Ascending aorta (tissue), 1 donor: ENCODE measurements around a stretch of chr11.

GRCh38 chr11:77082848-77083480 is 16.2 kb downstream of the CAPN5 start:
- PRO-cap = no peak

- PRO-cap = no peak
These were observed 5.7 kb upstream of the MYO7A start for GRCh38 chr11:77122385-77122722.

- PRO-cap = no peak
These were observed 47.8 kb downstream of the MYO7A start for GRCh38 chr11:77175714-77176338.

GRCh38 chr11:77199333-77199929 is 71.4 kb downstream of the MYO7A start:
- PRO-cap = no peak

DNA sequence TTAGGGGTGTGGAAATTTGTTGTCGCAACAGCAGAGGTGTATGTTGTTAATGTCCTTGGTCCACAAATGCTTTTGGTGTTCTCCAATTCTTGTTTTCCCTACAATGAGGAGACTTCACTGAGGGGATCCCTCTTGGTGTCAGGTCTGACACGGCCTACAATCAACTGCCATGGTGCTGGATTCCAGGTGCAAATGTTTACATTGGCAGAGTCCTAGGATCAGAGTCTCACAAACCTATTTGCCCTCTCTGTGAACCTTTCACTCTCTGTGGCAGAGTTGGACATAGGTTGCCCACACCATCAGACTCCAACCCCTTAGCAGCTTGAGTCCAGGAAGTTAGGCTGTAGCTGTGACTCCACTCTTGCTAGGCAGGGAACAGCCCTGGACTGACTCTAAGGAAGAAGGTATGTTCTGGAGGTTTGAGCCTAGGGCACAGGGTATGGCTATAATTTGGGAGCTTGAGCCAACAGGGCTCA is 48.6 kb downstream of the GDPD4 start:
- PRO-cap = no peak

DNA sequence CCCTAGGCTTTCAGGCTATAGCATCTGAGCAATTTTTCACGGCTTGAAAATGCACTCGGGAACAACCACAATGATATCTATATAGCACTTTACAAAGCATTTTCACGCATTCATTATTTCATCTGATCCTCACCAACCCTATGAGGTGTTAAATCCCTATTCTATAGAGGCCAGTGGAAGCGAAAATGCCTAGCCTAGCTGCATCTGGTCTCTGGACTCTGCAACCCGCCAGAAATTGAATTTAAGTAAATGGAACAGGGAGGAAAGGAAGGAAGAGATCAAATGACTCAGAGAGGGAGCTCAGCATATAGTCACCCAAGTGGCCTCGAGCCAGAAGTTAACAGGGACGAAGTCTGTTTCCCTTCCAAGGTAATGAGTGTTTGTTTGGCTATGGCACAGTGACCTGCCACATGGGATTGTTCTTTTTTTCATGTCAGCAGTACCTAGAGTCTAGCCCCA is 66.4 kb downstream of the PAK1 start:
- PRO-cap = no peak

GRCh38 chr11:77473085-77473884 is 609 bp downstream of the PAK1 start:
- PRO-cap = no peak

DNA sequence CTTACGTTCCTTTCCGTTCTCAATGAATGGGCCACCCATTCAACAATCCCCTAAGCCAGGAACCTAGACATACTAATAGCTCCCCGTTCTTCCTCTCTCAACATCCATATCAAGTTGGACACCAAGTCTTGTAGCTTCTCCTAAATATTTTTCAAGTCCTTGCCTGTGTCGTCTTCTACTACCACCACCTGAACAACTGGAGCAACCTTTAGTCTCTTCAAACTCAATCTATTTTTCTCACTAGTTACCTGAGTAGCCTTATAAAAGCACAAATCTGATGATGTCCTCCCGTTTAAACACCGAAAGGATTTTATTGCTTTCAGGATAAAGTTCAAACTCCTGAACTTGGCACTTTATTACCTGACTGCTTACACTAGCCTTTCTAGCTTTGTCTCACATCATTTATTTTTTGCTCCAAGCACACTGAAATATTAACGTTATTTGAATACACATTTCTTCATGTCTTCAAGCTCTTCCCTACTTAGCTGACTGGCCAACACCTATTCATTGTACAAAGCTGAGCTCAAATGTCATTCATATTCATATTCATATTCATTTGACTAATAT is 1.3 kb upstream of the PAK1 start:
- PRO-cap = no peak

DNA sequence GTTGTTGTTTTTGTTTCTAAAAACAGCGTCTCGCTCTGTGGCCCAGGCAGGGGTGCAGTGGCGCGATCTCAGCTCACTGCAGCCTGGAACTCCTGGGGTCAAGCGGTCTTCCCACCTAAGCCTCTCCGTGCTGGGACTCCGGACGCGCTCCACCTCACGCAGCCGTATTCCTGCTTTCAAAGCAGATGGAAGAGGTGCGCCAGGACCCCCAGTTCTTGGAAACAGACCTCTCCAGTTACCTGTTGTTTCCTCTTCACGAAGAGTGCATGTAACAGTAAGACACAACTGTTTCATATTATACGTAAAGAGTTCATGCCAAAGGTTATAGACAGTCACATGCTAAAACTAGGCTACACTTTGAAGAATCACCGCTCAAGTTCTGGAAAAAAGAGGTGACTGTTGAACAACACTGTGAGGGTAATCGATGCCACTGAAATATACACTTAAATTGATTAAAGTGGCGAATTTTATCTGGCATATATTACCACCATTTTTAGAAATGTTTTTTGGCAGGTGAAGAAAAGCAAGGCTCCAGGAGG is 912 bp upstream of the AQP11 start:
- PRO-cap = no peak

DNA sequence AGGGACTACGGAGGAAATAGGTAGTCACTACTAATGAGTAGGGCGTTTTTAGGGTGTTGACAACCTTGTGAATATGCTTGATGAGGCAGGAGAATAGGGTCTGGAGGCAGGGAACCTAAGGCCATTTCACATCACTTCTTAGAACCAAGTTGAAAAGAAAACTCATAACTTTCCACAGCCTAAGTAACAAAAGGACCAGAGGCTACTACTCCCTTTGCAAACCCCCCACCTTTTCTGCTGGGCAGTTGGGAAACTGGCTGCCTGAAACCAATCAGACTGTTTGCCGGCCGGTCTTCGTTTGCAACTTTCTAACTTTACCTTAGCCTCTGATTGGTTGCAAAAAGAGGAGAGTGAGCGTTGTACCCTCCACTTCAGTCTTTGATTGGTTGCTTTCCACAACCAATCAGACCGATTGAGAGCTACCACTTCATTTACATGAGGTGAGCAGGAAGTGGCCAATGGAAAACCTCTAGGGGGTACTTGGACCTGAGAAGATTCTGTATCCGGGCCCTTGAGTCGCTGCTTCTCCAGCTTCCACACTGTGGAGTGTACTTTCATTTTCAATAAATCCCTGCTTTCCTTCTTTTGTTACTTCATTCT is 18.7 kb upstream of the CLNS1A start:
- PRO-cap = no peak

GRCh38 chr11:77821574-77821884 is 585 bp downstream of the AAMDC start:
- PRO-cap = no peak

DNA sequence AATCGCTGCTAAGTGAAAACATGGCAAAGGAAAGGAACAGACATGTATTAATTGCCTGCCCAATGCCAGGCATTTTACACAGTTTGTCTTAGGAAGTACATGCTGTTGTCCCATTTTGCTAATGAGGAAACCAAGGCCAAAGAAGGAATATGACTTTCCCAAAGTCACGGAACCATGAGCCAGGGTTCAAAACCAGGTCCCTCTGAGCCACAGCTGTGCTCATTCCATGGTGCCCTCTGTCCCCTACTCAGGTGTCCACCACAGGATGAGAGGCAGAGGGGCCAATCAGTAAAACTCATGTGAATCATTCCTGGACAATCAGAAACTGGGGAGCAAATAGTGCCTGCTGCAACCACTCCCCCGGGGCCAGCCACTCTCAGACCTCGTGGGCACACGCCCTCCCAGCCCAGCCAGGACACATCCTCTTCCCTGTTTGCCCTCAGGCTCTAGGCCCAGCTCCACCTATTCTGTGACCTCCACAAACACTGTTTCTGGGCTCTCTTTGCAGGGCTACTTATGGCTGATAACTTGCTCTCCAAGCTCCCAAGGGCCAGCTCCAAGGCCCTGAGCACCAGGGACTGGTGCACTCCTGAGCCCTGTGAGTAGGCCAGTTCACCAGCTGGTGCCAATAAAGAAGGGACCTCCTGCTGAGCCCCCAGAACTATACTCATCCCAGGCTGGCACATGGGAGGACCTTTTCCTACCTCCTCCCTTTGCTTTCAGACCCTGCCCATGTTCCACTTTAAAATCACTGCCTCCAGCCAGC is 14.0 kb upstream of the KCTD14 start:
- PRO-cap = no peak

DNA sequence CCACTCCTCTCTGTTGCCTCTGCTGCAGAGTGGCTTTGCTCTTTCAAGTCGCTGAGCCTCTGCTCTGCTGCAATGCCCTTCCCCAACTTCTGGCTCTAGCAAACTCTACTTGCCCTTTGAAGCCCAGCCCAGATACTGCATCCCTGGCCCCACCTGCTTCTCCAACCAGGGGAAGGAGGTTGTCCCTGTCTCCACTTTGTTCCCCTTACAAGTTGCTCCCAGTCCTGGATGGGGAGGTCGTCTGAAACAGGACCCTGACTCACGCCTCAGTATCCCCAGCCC is 19.3 kb upstream of the ALG8 start:
- PRO-cap = no peak

DNA sequence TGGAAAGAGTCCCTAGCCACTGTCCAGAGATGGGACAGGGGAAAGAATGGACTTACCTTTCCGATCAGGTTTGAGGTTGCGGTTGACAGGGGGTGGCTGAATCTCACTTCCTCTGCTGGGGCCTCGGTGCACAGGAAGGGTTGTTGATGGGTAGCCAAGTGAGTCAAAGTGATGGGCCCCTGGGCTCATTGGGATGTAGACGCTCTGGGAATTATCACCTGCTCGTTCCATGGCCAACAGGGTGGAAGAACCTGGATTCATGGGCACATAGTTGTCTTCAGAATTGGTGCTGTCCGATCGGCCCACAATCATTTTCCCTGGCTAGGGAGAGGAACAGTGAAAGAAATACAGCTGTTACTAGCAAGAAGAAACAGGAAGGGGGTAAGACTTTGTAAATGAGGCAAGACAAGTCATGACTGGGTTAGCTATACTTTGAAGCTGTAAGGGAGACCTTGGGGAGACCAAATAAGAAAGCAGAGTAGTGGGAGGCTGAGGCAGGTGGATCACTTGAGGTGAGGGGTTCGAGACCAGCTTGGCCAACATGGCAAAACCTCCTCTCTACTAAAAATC is 34.7 kb downstream of the USP35 start:
- PRO-cap = no peak

GRCh38 chr11:78310532-78310863 is 107.1 kb downstream of the GAB2 start:
- PRO-cap = no peak

DNA sequence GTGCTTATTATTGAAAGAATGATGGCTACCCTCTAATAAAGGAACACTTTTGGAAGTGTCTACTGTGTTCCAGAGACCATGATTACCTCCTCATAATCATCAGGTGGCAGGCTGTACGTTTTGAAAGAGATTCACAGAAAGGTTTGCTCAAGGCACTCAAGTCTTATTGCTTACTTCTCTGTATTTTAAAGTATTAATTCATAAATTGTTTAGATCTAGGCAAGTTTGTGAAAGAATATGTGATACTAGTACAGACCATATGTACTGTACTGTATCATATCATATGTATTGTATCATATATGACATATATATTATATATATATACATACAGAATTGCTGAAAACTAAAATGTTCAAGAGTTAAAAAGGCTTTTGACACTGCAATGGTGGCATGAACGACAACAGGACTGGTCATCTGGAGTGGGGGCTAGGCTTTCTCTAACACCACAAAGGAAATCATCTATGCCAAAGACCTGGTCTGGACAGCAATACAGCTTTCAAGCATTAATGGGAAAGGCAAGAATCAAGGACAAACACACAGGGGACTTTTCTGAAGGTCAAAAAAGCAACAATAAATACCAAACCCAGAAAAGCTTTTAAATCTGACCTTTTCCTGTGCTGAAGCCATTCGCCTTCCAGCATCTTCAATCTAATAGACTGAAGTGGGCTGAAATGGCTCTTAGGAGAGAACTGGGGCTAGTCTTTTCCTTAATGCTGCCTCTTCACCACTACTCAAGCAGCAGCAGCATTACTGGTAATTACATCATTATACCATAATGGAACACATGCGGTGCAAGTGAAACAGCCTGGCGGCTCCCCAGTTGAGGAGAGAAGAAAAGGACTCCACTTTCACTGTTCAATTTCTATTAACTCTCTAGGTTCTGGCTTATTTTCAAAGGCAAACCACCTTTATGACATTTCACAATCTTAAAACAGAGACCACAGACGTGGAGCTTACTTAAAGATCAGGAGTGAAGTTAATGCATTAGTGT is 63.2 kb downstream of the GAB2 start:
- PRO-cap = no peak

DNA sequence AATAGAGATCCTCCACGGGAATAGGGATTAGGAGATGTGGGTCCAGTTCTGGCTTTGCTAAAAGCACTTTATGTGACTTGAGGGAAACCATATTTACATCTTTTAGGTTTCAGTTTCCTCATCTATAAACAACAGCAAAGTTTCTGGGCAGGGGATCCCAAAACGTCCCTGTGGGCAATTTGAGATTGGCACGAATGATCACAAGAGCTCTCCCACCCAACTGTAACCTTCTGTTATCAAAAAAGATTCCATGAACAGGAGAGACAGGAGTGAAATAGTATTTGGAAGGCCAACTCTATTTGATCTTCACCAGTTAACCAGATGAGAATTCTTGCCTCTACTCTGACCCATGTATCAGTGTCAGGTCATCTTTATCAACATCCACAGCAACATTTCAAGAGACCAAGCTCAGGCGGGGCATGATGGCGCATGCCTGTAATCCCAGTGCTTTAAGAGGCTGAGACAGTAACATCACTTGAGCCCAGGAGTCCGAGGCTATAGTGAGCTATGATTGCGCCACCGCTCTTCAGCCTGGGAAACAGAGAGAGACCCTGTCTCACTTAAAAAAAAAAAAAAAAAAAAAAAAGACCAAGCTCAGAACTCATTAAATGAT is 62.4 kb downstream of the GAB2 start:
- PRO-cap = no peak

DNA sequence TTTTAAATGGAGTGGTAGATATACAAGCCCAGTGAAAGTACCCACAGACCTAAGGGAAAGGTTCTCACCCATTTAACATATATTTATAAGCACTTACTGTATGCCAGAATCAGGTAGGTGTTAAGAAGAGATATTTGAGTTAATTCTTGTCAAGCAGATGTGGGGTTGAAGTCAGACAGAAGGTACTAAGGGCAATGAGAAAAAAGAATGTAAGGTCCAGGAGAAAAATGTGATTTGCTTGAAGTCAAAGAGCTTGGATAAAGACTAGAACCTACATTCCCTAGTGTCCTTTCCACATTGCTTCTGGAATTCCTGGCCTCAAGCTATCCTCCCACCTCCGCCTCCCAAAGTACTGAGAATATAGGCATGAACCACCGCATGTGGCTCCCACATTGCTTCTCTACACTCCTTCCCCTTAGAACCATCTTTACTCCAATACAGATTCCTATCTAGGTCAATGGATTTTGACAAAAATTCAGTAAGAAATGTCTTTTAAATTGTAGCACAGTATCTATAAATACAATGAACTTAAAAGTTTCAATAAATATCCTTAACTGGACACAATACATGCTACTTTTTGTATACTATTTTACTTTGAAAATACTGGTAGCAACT is 53.6 kb downstream of the GAB2 start:
- PRO-cap = no peak

- PRO-cap = no peak
These were observed 24.7 kb downstream of the GAB2 start for GRCh38 chr11:78392711-78393489.

DNA sequence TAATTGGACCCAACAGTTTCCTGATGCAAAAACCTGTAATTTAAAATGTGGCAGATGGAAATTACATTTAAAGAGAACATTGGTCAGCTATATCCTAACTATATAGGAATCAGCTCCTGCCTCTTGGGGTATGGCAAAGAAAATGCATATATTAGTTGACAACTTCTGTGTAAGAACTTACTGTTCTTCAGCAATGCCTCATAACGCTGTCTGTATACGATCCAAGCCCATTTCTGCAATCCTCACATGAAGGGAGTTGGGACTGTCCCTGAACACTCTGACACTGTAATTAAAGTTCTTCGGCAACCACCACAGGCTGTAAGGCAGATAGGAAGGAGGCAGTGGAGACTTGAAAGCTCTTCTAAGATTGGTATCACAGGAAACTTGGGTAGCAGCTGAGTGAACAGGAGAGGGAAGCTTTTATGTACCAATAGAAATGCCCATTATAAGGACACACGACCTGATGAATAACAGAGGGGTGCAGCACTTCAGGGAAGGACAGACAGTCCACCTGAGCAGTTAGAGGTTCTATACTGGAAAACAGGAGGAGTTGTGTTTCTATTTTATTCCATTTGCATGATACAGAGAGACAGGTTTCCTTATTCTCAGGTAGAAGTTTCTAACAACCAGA is 12.0 kb upstream of the GAB2 start:
- PRO-cap = no peak